LNCaP clone FGC (cell line): ENCODE data around the genes ZFY, AMELY, NLGN4Y, CDY2B and DAZ4.

- RRBS, 2 experiments, result 0 to 2% methylated on average over 11 of the region's 45 CpGs
Measured at GRCh38 chrY:2934723-2935324, 357 bp upstream of the ZFY start.

GRCh38 chrY:2935325-2936303, at the start of gene ZFY:
TSS of gene ZFY (plus strand) at chrY:2935381.
- RRBS, 2 experiments, result 0 to 2% methylated on average over 5 of the region's 106 CpGs

GRCh38 chrY:5311242-5311441, 311.0 kb downstream of the PCDH11Y start:
- RRBS, 2 experiments, result no CpG with 5 or more reads among the region's 1 CpG

GRCh38 chrY:6911435-6911913, at the start of gene AMELY:
TSS of gene AMELY (minus strand) at chrY:6911752.
- RRBS, 2 experiments, result 11 to 23% methylated on average over 26 of the region's 43 CpGs

DNA sequence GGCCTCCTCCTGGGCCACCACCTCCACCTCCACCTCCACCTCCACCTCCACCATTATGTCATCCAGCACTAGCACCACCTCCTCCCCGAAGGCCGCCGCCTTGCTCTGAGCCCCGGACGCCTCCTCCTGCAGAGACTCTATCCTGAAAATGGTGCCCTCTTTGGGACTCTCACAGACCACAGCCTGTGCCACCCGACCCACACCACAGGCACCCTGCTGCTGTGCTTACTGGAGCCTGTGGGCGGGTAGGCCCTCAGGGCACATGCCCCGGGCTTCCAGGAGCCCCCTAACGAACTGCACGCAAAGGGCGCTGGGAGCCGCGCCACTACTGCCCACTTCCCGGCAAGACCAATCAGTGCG, 541.2 kb downstream of the TSPY10 start:
- RRBS, 2 experiments, result 76 to 84% methylated on average over 8 of the region's 15 CpGs

- RRBS, 2 experiments, result no CpG with 5 or more reads among the region's 38 CpGs
Measured at GRCh38 chrY:12537311-12537851, 163.7 kb upstream of the USP9Y start.

DNA sequence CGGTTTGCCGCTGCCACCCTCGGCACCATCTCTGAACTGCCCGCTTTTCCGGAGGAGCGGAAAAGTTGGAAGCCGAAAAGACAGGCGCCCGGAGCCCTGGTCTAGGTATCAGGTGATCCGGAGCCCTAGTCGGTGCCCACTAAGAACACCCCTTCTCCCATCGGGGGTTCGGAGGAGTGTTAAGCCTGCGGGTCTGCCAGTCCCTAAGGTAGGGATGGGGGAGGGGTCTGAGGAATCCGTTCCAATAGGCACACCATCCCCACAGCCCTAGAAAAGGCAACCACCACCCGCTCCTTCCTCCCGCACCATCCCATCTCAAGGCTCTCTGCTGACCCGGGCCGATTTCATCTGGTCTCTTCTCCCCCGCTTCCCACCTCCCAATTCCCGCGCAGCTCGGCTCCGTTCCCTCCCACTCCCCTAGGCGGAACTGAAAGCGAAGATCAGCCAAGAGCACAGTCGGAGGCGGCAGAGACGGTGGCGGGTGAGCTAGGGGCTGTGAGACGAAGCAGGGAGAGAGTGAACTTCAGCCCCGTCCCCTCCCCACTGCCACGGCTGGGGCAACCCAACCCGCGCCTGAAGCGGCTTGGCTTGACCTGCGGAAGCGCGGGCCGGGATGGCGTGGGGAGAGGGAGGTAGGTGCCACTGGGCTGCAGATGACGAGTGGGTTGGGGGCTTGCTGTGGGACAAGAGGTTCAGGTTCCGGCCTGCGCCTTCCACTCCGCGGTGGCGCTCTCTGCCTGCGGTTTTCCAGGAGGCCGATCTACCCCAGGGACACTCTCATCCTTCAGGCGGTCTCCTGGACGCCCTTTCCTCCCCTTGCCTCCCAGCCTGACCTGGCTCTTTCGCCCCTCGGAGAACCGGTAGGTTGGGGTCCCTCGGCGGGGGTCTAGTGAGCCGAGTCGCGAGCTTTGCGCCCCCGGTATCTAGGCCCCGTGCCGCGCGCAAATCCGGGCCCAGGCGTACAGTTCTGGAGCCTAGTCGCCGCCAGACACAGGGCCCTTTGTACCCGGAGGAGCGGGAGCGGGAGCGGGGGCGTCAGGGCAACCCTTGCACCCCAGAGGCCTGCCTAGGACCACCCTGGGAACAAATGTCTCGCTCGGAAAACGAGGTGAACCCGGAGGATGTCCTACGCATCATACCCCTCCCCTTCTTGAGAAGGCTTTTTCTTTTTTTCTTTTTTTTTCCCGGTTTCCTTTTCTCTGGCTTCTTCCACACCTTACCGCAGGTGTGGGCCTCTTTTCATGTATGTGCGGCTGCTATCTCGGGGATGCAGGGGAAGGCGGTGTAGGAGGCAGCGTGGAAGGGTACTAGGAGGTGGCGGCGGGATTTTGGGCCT, at the start of gene NLGN4Y:
TSS of gene NLGN4Y (plus strand) at position 453 of the 1,336 bp plus-strand sequence.
- RRBS, 2 experiments, result 2 to 9% methylated on average over 25 to 28 of the region's 87 CpGs

DNA sequence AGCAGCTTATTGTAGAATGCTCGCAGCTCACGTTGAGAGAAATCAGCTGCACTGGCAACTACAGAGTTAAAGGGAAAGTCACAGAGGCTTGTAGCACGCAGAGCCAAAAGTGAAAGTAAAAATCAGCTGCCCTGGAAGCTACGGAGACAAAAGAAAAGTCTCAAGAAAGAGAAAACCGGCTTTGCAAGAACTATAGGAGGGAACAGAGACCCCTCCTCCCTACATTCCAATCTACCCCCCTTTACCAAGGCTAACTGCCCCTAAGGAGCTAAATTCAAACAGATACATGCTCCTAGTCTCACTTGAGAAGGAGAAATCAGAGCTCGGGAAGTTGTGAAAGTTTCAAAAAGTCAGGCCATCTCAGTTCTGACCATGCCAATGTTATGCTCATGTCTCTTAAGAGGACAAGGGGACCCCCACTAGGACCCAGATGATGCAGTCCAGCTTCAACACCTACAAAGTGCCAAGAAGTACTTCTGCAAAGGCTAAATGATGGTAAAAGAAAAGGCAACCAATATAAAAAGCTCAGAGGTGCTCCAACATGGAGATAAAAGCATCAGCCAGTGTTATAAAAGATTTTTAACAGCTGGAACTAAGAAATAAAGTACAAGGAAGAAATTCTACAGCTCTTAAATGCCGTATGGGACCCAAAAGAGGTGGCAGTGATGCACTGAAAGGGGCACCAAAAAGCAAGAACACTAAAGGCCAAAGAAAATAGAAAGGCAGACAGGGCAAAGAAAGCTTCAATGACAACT, 900.5 kb downstream of the NLGN4Y start:
- RRBS, 2 experiments, result no CpG with 5 or more reads among the region's 7 CpGs

GRCh38 chrY:17880088-17880639, at the start of gene CDY2B:
TSS of gene CDY2B (minus strand) at chrY:17880220.
- RRBS, 2 experiments, result no CpG with 5 or more reads among the region's 9 CpGs

DNA sequence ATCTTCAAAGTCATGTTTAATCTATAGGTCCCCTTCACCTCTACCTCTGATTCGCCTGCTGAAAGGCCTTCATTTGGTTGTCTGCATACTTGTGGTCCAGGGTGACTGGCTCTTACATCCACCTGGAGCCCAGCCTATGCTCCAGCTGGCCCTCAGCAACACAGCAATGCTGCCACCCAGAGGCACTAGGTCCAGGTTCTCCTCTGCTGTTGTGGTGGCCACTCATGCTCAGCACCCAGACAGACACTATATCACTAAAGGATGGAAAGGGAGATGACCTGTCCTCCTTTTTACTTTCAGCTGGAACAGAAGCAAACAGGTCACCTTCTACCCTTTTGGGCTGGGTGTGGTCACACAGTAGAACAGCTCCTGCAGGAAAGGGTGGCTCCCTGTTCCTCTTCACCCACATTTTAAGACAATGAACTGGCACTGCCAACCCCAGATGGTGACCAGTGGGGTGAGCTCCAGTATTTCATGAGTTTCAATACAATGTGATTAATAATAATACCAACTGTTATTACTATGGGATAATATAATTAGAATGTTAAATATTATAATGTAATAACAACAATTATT, 242.4 kb upstream of the HSFY2 start:
- RRBS, 2 experiments, result no CpG with 5 or more reads among the region's 1 CpG

- RRBS, 2 experiments, result no CpG with 5 or more reads among the region's 7 CpGs
Measured at GRCh38 chrY:20574962-20575270, 660 bp upstream of the EIF1AY start.

DNA sequence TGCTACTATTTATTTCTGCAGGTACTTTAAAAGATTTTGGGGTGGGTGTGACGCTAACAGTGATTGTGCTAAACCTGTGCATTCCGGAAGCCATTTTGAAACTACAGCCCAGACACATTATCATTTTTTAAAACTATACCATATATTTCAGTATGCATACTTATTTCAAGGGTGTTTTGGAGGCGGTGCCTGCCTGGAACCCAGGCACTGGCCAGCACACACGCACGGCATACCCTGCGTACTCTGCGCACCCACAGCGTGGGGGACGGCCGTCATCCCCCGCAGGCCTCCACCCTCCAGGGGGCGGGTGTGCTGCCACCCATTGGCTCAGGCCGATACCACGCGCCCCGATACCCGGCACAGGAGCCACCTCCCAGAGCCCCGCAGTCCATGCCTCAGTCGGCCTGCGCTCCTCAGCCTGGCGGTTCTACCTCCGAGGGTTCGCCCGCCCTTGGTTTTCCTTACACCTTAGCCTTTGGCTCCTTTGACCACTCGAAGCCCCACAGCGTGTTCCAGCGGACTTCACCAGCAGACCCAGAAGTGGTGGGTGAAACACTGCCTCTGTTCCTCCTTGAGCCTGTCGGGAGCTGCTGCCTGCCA, at the start of gene DAZ4:
TSS of gene DAZ4 (plus strand) at position 398 of the 600 bp plus-strand sequence.
- RRBS, 2 experiments, result no CpG with 5 or more reads among the region's 28 CpGs